SUDHL5 (cell line): ENCODE measurements around the genes CDX2 and PAN3.

DNA sequence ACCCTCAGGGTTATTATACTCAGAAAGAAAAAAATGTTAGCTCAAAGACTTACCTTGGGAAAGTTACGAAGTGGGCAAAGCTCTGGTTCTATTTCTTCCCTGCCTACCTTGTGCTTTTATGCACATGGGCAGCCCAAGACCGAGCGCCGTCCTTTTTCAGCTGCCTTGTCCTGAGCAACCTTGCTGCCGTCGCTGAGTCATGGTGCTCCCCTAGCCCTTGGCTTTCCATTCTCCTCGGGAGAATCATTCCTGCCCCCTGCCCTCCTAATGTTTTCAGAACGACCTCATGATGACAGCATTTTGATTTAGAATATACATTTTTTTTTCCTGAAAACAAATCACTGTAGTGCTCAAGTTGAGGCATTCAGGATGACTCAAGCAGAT is 279.9 kb downstream of the SHISA2 start:
- PRO-cap: no peak

DNA sequence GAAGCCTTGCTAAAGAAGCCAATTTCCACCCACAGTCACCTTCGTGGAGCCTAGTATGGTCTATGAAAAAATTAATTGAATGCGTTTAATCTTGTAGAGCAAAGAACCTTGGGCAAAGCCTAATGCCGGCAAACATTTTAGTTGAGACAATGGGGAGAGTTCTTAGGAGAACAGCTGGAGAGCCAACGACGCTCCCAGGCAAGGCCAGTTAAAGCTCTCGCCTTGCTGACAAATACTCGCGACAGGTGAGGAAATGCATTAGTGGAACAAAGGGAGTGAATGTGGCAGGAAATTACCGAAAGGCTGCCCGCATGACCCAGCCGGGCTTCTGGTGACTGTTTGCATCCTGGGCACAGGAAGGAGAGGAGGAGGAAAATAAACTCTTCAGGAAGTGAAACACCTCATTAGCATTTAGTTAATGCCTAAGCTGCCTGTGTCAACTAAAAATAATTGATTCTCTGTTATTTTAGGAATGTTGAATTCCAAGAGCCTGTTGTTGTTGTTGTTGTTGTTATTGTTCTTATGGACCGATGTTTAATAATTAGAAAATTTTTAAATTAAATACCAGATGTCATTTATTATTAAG is 74.6 kb downstream of the SHISA2 start:
- PRO-cap: no peak

DNA sequence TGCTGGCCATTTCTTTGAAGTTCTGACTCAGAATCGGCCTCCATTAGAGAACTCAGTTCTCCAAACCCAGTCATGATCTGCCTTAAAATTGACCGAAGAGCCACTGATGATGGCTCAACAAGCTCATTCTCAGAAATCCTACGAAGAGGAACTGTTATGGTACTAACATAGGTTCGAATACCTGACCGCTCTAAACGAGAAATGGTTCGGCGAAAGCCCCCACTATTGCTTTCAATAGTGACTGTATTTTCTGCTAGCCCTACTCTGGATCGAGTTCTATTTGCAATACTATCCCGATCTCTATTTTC is 7.8 kb downstream of the RNF6 start:
- PRO-cap: no peak

DNA sequence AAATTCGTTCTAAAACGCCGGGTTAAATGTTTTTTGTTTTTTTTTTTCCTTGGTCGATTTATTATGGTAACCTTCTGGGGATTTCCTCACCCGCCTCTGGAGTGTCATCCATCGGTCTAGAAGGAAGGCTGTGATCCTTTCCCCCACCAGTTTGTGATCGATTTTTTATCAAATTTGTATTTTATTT is 1.0 kb downstream of the CDK8 start:
- PRO-cap: no peak

GRCh38 chr13:26412161-26412764 is 145.2 kb upstream of the WASF3 start:
- PRO-cap: no peak

DNA sequence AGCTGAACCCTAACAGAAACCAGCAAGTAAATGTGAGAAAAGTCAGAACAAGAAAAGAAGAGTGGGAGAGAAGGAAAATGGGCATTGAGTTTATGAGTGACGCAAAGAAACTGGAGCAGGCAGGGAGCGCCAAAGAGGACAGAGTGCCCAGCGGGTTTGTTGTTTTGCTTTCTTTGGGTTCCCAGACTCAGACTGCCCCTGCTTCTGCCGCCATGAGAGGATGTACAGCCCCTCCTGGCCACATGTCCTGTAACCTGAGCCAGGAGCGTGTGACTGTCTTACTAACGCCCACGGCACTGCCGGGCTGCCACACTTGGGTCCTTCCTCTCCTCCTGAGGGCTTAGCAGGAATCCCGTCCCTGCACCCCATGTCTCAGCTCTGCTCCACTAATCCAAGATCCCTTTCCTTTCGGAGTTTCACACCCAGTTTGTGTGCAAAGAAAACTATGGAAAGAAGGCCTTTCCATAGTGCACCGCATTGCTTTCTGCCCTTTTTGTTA is 80.5 kb downstream of the GPR12 start:
- PRO-cap: no peak

- PRO-cap: no peak
Observed at GRCh38 chr13:26784711-26785283, 24.2 kb upstream of the GPR12 start.

GRCh38 chr13:26956458-26957232 is 196.1 kb upstream of the GPR12 start:
- PRO-cap: no peak

- PRO-cap: no peak
Observed at GRCh38 chr13:26966139-26966511, 205.5 kb downstream of the USP12 start.

DNA sequence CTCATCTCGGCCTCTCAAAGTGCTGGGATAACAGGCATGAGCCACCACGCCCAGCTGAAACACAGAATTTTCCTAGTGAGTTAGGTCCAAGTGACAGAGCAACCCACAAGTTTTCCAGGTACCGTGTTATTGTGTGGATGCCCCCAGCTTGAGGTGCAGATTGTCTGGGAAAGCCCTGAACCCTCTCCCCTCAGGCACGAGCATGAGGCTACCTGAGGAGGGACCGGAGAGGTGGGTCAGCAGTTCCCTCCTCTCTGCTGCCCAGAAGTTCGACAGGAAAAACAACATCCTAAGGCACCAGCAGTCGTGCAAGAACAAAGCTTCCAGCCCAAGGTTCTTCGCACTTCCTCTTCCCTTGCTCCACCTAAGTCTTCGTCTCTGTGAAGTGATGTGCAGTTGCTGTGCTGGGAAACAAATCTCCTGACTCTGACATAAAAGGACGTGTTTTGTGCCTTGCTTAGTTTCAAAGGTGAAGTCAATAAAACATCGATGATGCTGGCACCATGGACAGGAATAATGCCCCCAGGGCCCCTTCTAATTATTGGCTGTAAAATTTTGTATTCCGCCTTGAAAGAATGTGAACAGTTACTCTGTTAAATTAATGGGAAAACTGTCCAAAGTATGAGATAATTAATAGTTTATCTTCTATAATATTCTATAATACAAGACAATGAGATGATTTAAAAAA is 173.3 kb downstream of the USP12 start:
- PRO-cap: no peak

GRCh38 chr13:27034338-27035375 is 137.0 kb downstream of the USP12 start:
- PRO-cap: no peak

GRCh38 chr13:27353011-27353532 is 71.3 kb upstream of the GTF3A start:
- PRO-cap: no peak

- PRO-cap: bidirectional peak, plus-strand start at chr13:27426066, minus-strand start at chr13:27426001
Observed at GRCh38 chr13:27425608-27426638, 1.5 kb downstream of the GTF3A start.

- PRO-cap: no peak
Observed at GRCh38 chr13:27559824-27560137, 60.5 kb downstream of the LNX2 start.

GRCh38 chr13:27561377-27562124 is 58.8 kb downstream of the LNX2 start:
- PRO-cap: no peak

DNA sequence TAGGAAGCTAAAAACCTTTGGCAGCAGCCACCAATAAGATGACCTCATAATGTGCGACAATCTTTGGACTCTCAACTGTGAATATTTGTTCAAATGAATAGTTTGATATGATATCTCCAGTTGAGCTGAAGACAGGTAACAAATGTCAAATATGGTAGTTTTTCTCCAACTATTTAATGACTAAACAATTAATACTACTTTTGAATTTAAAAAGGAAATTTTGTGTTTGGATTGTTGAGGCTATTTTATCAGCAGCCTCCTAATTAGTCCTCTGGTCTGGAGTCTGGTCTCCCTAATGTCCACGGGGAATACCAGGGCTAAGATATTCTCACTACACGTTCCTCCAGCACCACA is 51.0 kb upstream of the PDX1 start:
- PRO-cap: no peak

GRCh38 chr13:27952922-27953835 is 15.9 kb downstream of the CDX2 start:
- PRO-cap: no peak

- PRO-cap: no peak
Observed at GRCh38 chr13:27969083-27970038, at the start of gene CDX2. Gene CDX2, minus strand, starts transcription at chr13:27969315.

GRCh38 chr13:28138299-28138678 is at the start of gene PAN3:
Gene PAN3, plus strand, starts transcription at chr13:28138545.
- PRO-cap: bidirectional peak, plus-strand start at chr13:28138851, minus-strand start at chr13:28138600

DNA sequence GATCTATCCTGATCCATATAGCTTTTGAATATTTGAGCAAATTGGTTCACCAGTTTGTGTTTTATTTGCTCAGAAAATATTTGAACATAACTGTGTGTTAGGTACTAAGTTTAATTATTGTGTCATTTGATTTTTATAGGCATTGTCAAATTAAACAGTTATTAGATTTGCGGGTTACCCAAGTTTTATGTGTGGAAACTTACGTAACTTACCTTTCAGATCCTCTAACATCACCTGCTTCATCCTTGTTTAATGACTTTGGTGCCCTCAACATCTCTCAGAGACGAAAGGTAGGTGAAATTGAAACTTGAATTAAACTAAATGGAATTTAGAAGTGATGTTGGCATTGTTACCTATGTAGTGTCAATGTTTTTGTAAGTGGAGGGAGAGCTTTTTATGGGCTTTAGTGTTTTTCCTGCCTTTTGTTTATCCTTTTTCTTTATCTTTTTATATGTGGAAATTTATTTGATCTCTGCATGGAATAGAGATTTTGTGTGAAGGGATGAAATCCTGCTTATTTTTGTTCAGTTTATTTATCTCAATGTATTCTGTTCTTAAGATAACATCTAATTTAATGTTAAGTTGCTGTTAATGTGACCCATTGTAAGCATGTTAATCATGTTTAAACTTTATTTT is 39.4 kb downstream of the PAN3 start:
- PRO-cap: no peak